Cytotoxic T cell (primary cell): ENCODE measurements around a stretch of chr21.

DNA sequence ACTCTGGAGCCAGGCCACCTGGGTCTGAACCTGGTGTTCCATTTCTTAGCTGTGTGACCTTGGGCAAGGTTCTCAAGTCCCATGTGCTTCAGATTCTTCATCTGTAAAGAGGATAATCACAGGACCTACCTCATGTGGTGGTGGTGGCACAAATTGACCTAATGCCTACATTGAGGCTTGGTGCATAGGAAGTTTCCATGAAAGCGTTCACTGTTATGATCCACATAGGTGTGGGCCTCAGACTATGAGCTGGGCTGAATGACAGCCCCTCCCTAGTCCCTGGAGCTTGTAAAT is 30.8 kb upstream of the KCNE1 start:
- PRO-cap, 2 experiments, result no peak in any of the 2 experiments

DNA sequence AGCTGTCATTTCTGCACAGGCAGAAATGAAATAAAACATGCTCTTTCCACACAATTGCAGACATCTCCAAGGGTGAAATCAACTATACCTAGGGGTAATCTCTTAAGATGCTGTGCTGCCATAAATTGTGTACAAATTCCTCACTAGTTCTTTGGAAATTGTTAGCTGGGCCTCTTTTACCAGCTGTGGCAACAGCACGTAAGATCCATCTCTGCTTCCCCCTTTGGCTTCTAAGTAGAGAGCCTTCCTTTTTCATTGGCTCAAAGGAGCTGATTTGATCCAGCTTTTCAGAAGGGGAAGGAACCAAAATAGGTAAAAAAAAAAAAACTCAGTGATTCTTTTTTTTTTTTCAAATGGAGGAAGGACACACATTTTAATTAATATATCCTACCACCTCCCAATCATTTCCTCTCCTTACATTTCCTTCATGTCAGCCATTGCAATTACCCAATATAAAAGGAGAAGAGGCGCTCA is 4.0 kb upstream of the RCAN1 start:
- PRO-cap, 2 experiments, result no peak in any of the 2 experiments

GRCh38 chr21:34691346-34691897 is 22.6 kb downstream of the CLIC6 start:
- PRO-cap, 2 experiments, result no peak in any of the 2 experiments

DNA sequence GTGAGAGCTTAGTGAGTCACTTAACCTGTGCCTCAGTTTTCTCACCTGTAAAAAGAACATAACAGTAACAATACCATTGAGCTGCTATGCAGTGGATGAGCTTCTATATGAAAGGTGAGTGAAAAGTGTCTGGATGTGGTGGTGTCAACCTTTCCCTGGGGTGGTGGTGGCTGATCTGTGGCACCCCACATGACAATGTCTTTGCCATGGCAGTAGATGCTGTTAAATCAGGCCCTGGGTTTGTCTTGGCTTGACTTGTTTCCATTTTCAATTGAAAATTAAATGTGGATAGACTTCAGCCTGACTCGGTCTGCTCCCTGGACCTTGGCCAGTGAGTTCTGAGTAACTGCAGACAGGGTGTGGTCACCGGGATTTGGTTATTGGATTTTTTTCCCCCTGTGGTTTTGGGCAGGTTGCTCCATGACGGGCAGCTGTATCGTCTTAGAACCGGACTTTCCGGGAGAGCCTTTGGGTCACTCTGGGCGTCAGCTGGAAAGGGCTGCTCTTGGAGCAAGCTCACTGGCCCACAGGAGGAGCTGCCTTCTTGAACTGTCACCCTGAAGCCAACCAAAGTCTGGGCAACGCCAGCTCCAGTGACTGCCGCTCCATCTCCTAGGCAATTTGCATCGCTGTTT is 74.9 kb downstream of the CLIC6 start:
- PRO-cap, 2 experiments, result no peak in any of the 2 experiments

DNA sequence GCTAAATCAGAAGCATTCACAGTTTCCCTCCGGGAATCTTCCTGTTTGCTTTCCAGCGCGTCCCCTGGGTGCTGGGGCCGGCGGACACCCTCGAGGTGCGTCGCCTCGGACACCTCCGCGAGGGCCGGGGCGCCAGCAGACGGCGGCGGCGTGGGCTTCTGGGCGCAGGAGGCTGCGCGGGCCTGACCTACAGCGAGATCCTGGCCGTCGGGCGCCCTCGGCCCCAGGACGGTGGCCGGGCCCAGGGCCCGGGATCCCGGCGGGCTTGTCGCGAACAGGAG is 122.9 kb downstream of the CLIC6 start:
- PRO-cap, 2 experiments, result no peak in any of the 2 experiments

GRCh38 chr21:34829870-34830626 is 161.3 kb downstream of the CLIC6 start:
- PRO-cap, 2 experiments, result no peak in any of the 2 experiments

GRCh38 chr21:34839741-34840479 is 171.1 kb downstream of the CLIC6 start:
- PRO-cap, 2 experiments, result no peak in any of the 2 experiments

DNA sequence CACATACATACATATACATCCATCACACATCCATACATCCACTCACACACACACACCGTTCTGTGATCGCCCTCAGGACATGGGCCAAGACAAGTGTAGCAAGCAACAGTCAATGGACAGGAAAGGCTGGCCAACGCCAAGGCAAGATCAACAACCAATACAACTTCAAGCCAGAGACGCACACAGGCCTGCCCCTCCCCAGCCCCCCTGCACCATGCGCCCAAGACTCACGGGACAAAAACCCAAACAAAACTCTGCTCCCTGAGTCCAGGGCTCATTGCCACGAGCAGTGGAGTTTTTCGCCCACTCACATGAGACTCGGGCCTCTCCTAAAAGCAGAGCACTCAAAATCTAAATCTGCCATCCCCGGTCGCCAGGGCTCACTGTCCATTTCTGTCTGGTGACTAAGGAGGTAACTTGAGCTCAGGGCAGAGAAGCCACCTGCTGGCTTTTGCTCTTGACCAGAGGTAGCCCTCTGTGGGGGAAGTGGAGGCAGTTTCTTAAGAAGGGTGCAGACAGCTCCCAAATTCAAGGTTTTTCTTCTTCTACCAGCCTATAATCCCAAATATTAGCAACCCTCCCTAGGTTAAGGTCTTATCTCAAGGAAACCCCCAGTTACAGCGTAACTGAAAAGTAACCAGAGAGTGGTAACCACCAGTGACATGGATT is 174.8 kb downstream of the CLIC6 start:
- PRO-cap, 2 experiments, result no peak in any of the 2 experiments

- PRO-cap, 2 experiments, result no peak in any of the 2 experiments
These were observed 175.2 kb downstream of the RUNX1 start for GRCh38 chr21:34873730-34874401.

DNA sequence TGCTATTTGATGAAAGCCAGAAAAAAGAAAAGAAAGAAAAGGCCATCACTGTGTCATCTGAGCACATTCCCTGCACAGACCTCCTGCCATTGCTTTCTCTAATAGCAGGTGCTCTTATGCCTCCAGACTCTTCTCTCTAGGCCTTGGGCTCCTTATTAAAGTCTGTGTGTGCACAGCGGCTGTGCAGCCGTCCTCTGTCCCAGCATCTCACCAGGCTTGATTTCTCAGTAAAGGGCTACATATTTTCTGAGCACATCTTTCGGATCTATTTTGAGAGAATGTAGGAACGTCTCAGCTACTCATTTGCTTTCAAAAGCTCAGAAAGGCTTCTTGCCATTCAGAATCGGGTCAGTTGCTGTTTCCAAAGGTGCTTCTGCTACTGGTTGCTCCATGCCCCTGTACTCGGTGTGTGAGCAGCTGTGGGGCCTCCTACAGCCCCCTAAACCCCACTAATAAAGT is 4.5 kb downstream of the RUNX1 start:
- PRO-cap, 2 experiments, result no peak in any of the 2 experiments

DNA sequence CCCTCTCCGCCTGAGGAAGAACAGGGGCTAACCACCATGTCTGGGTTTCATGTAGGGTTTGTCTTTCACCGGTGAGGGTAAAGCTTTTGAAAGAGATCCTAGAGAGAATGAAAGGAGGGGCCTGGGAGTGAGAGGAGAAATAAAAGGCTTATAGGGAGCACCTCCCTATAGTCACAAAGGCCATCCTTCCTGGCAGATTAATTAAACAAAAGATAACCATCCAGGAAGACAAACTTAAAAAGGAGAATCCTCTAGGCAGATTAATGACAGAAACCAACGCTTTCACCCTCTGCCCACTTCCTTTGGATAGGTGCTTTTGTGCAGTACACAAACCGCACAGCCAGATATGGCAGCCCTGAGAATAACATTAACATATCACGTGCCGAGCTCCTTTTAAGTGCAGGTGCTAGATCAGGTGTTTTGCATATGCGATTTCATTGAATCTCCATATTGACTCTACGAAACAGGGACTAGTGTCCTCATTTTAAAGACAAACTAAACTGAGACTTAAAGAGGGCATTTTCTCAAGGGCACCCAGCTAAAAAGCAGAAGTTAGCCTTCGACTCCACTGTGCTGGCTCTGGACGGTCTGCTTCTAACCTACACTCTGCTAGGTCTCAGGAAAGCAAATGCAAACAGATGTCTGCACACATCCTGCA is 178.1 kb upstream of the RUNX1 start:
- PRO-cap, 2 experiments, result peak in 1 of 2 experiments; most common minus-strand start position 291 of the sequence (in 1)

DNA sequence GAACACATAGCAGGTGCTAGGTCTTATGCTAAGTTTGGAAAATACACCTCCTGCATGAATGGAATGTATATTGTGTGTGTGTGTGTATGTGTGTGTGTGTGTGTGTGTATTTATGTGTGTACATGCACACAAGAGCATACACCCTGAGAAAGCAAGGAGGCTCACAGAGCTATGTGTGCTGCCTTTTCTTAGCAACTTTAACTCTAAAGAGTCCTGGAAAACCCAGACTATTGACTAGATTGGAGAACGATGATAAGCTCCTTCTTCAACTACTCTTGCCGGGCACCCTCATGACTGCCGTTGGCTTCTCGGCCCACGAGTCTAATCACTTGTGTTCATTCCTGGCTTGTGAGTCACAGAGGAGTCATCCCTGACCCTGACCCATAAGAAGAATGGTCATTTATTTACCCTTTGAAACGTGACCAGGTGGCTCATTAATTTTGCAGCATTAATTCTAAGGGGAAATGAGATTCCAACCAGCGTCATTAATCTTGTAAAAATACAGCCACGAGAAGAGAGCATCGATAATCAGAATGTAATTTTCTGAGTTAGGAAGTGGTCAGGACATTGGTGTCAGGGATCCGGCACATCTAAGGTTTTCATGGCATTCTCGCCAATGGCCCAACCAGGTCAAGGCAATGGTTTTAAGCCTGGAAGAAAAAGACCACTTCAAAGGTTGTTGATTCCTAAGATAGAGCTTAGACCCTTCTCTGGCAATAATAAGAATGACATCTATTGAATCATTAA is 183.5 kb upstream of the RUNX1 start:
- PRO-cap, 2 experiments, result no peak in any of the 2 experiments

DNA sequence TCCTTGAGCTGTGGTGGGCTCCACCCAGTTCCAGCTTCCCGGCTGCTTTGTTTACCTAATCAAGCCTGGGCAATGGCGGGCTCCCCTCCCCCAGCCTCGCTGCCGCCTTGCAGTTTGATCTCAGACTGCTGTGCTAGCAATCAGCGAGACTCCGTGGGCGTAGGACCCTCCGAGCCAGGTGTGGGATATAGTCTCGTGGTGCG is 450.1 kb upstream of the RUNX1 start:
- PRO-cap, 2 experiments, result no peak in any of the 2 experiments

DNA sequence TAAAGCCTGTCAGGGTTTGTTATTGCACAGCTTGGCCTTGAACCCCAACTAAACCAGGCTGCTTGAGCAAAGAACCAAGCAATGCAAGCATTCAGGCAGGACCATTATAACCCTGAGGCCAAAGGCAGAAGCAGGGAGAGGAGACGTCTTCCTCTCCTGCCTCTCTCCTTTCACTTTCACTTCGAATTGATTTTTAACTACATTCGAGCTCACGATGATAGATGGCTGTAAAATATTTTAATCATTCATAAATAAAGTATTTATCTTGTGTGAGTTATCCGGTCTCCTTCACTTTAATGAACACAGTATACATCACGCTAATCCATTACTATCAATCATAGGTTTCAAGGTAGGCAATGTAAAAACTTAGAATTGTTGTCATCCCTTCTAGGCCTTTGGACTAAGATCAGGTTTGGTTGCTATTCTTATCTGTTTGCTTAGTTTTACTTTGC is 480.1 kb upstream of the RUNX1 start:
- PRO-cap, 2 experiments, result peak in 2 of 2 experiments; most common minus-strand start position 114 of the sequence (in 1)

GRCh38 chr21:36134537-36134784 is 418 bp upstream of the CBR3 start:
- PRO-cap, 2 experiments, result no peak in any of the 2 experiments

DNA sequence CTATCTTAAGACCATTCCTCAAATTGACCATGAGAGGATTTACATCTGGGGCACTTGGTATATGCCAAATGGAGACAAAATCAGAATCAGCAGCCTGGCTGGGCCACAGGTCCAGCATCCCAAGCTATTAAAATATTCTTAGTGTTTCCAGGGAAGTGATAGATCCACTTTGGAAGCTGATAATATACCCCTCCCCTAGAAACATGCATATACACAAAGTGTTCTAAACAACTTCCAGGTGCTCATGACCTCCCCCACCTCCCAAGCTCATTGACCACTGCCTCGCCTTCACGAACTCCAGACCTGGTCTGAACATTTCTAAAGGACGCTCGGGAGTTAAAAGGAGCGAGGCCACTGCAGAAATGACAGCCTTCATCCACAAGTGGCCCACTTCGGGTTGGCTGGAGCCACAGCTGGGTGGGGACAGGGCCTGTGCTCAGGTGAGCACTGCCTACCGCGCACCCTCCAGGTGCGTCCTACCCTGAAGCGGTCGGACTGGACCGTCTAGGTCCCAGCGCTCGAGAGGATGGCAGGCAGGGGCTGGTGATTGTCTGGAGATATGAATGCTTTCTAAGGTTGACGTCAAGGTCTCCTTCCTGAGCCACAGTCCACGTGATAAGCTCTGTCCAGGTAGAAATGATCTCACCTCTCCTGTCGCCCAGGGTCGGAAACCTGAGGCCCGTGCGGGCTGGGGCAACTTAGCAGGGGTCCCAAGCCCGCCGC is 1.2 kb upstream of the DOP1B start:
- PRO-cap, 2 experiments, result no peak in any of the 2 experiments

DNA sequence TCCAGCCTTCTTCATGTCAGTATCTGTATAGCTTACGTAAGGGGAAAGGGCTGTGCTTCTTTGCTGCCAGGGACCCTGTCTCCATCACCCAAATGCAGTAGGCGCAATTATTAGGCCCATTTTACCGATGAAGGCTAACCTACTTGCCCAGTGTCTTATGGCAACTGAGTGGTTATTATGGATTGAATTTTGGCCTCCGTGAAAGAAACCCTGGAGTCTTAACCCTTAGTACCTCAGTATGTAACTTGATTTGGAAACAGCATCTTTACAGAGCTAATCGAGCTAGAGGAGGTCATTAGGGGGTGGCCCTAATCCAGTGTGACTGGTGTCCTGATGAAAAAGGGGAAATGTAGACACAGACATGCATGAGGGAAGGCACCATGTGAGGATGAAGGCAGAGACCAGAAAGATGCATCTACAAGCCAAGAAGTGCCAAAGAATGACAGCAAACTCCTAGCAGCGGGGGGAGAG is 14.6 kb downstream of the DOP1B start:
- PRO-cap, 2 experiments, result no peak in any of the 2 experiments

- PRO-cap, 2 experiments, result peak in 2 of 2 experiments; most common minus-strand start chr21:36321175 (in 1)
These were observed 935 bp downstream of the MORC3 start for GRCh38 chr21:36320992-36321271.

- PRO-cap, 2 experiments, result no peak in any of the 2 experiments
These were observed 27.6 kb downstream of the MORC3 start for GRCh38 chr21:36347443-36348114.

- PRO-cap, 2 experiments, result no peak in any of the 2 experiments
These were observed 7.6 kb upstream of the CHAF1B start for GRCh38 chr21:36377298-36378303.